Placental pericyte (primary cell): Measurements from ENCODE around the gene CCER1.

GRCh38 chr12:90091157-90091741 lies 382.6 kb upstream of the ATP2B1 start:
- CAGE, long polyA plus RNA, result no peak

DNA sequence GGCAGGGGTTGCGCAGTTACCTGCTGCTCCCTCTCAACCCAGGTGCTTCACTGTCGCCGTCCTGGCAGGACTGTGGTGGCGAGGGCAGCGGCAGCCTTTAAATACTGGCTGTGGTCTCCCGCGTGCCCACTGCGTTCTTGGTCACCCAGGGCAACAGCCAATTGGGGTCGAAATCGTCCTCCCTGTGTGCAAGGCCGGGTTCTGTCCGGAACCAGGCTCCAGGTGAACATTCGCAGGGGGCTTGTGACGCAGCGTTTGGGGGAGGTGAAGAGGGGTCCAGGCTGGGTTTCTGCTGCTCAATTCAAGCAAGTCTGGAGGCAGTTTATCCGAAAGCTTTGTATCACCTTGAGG lies at the start of gene CCER1:
Gene CCER1 (minus strand): TSS at position 74 of the 351 bp plus-strand sequence.
- CAGE, long polyA plus RNA, result no peak

- CAGE, long polyA plus RNA, result no peak
Observed at GRCh38 chr12:91225183-91225765, 42.7 kb upstream of the DCN start.

GRCh38 chr12:91574551-91575239 lies 392.1 kb upstream of the DCN start:
- CAGE, long polyA plus RNA, result no peak

GRCh38 chr12:91778080-91778463 lies 367.6 kb downstream of the BTG1 start:
- CAGE, long polyA plus RNA, result no peak

- CAGE, long polyA plus RNA, result no peak
Observed at GRCh38 chr12:91877841-91878238, 267.8 kb downstream of the BTG1 start.

DNA sequence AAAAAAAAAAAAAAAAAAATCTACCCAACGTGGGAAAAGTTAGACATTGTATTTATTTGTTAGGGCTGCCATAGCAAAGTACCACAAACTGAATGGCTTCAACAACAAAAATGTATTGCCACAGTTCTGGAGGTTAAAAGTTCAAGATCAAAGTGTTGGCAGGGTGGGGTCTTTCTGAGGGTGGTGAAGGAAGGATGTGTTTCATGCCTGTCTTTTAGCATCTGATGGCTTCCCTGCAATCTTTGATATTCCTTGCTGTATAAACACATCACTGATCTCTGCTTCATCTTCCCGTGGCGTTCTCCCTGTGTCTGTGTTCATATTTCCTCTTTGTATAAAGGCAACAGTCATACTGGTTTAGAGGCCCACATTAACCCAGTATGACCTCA lies 167.6 kb downstream of the BTG1 start:
- CAGE, long polyA plus RNA, result no peak

DNA sequence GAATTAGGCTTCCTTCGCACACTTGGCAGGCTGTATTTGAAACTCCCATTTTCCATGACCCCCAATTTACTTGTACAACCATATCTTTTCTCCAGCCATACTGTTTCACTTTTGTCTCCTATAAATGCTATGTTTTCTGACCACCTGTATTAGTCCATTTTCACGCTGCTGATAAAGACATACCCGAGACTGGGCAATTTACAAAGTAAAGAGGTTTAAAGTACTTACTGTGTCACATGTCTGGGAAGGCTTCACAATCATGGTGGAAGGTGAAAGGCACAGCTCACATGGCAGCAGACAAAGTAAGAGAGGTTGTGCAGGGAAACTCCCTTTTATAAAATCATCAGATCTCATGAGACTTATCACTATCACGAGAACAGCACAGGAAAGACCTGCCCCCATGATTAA lies 84.0 kb downstream of the BTG1 start:
- CAGE, long polyA plus RNA, result no peak

- CAGE, long polyA plus RNA, result no peak
Observed at GRCh38 chr12:92093802-92094397, 51.7 kb downstream of the BTG1 start.

DNA sequence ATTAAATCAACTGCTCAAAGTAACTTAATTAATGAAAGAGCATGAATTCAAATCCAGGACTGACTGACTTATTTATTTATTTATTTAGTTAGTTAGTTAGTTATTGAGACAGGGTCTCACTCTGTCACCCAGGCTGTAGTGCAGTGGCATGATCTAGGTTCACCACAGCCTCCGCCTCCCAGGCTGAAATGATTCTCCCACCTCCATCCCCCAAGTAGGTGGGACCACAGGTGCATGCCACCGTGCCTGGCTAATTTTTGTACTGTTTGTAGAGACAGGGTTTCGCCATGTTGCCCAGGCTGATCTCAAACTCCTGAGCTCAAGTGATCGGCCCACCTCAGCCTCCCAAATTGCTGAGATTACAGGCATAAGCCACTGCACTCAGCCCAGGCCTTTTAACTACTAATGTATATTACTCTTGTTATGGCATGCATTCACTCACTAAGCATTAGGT lies 36.0 kb downstream of the BTG1 start:
- CAGE, long polyA plus RNA, result no peak

DNA sequence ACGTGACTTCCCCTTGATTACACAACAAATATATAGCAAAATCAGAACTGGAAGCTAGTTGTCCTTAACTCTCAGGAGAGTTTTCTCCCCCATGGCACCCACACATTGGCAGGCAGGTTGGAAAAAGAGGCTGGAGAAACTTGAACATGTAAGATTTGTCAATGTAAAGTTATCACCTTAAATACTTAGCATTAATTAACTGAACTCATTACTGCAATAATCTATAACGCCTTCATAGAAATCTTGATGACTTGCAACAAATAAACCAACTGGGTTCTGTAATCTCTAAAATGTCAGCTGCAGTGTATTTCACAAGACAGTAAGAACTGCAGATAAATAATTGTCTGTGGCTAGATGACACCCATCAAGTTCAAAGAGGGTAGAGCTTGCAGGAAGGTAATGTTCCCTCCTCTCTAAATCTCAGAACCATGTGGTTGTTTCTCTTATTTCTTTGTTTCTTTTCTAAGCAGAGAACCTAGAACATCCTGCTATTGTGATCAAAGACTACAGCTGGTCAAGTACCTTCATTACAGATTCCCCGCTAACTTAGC lies 252.8 kb upstream of the BTG1 start:
- CAGE, long polyA plus RNA, result no peak

DNA sequence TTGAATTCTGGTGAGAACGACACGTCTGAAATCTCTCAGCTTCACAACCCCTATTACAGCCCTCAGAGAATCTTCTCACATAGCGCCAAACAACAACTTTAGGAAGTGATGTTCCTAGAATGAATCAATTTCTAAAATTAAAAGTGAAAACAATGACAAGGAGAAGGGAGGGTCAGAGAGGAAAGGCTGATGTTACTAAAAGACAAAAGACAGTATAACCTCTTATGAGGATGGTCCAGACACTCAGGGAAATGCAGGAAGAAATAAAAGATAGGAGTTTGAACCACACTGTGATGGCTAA lies 270.8 kb upstream of the BTG1 start:
- CAGE, long polyA plus RNA, result no peak

DNA sequence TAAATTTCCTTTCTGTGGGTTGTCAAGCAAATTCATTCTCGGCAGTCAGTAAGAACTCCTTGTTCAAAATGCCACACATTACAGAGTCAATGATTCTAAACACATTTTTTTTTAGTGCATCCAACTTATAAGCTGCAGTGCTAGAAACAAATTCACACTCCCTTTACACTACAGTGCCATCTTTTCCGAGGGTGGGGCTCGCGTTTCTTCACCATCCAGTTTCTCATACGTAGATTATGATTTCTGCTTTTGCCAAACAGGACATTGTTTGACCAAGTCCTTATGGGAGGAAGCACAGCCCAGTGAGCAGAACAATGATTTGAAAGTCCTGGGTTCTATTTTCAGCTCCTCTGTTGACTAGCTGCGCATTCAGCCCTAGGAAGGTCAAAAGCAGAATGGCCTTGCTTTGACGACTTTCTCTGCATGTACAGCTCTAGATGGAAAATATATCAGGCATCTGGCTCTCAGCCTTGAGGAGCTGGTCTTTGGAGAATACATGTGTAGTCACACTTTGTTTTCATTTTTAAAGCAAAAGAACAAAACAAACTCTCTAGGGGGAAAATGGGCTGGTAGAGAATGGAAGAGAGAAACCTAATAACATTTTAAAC lies 257.5 kb upstream of the PLEKHG7 start:
- CAGE, long polyA plus RNA, result no peak

DNA sequence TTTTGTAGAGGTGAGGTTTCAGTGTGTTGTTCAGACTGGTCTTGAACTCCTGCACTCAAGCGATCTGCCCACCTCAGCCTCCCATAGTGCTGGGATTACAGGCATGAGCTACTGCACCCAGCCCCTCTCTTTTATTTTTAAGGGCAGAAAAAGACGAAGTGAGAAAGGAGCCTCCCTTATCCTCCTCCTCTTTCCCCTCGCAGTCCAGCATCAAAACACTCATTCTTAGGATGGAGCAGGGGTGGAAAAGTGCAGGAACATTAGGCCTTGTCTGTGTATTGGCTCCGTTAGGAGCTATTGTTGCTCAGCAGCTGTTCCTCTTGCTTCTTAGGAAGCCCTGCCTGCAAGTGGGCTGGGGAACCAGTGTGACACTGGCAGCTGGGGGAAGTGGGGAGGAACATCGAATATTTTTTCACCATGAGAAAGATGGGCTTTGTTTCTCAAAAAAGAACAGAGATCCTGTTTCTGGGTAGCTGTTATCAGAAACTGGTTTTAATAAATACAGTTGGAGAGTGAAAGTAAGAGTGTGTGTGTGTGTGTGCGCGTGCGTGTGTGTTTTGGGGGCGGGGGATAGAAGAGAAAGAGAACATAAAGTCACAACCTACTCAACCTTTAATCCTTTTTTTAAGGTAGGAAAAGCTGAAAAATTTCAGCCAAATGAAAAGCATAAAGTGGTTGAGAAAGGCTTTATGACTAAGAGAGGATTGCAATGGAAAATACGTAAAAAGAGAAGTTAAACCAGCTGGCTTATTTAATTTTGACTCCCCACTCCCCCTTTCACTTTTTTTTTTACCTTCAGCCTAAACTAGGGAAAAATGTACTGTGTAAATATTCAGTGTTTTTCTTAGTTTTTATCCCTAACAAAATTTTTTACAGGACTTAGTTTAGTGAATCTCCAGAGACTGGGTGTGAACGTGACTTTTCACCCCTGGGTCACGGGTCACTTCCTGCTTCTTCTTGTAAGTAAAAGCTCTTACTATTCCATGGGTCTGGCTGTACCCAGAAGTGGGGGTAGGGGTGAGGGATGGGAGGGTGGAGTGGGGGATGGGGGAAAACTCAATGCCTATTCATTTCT lies 197.2 kb upstream of the PLEKHG7 start:
- CAGE, long polyA plus RNA, result no peak

GRCh38 chr12:92539893-92541023 lies 162.5 kb upstream of the PLEKHG7 start:
- CAGE, long polyA plus RNA, result no peak

DNA sequence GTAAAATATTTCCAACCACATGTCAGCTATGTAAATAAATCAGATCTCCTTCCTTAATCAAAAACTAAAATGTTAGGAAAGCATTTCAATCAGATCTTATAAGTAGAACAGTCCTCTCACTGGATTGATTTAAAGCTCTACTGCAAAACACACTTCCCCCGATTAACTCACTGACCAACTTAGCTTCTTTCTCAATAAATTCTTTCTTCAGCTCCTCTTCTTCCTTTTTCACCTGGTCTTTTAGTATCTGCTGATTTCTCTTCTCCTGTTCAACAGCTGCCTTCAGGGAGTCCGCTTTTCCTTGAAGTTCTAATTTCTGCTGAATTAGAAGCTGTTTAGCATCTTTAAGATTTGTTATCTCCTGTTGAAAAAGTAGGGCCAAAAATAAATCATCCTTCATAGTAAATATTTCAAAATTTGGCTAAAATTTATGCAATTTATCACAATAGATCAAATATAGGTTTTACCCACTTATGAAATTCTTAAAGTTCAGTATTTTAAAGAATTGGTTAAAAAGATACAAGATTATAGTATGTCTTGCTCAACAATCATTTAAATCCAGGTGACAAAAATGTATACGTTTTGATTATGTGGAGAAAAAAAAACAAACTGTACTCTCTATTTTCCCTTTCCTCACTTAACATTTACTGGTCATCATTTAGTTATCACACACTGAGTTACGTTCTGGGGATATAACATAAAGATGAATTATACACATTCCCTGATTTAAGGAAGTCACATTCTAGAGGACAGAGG lies 76.3 kb downstream of the PLEKHG7 start:
- CAGE, long polyA plus RNA, result no peak

- CAGE, long polyA plus RNA, result no peak
Observed at GRCh38 chr12:92784790-92785344, 82.1 kb downstream of the PLEKHG7 start.

- CAGE, long polyA plus RNA, result no peak
Observed at GRCh38 chr12:92842207-92842848, 86.8 kb downstream of the EEA1 start.

DNA sequence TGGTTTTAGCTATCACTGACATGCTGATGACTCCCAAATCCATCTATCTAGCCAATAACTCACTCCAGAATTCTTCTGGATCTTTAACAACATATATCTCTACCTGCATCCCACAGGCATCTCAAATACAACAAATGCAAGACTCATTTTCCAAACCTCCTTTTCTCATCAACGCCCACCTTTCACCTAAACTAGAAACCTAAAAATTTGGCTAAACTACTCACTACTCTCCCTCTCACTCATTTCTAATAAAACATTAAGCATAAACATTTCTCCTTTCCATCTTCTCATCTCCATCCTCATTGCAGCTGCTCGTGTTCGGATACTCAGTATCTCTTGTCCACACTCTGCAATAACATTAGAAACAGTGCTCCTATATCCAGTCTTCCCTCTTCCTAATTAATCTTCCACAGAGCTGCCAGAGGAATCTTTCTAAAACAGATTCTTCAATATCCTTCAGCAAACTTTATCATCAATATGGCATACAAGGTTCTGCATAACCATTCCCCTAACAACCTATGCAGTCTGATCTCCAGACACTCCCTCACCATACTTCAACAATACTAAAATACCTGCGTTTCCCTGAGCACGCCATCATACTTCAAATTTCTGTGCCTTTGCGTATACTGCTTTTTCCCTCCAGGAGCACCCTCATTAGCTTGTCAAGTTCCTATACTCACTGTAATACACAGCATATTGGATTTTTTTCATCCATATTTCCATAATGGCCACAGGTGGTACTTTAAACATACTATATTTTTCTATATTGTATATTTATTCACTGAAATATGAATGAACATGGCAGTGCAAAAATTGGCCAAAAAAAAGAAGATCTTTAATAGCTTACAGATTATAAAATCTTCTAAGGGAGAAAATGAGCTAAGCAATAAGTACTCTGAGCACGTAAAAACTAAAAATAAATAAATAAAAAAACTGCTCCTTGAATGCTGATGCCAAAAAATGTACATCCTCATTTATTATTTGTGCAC lies 62.2 kb downstream of the EEA1 start:
- CAGE, long polyA plus RNA, result no peak

GRCh38 chr12:92899157-92900084 lies 29.7 kb downstream of the EEA1 start:
- CAGE, long polyA plus RNA, result no peak